ENCODE measurements around the gene CCDC153.

- PRO-cap, result no peak
- RAMPAGE, long total RNA, 4 experiments, result no peak in any of the 4 experiments
Measured at GRCh38 chr11:119024203-119025590, 6.1 kb downstream of the TRAPPC4 start.

- PRO-cap, result no peak
- RAMPAGE, long total RNA, 4 experiments, result no peak in any of the 4 experiments
Measured at GRCh38 chr11:119044115-119045278, 12.5 kb downstream of the HYOU1 start.

- PRO-cap, result no peak
- RAMPAGE, long total RNA, 4 experiments, result no peak in any of the 4 experiments
Measured at GRCh38 chr11:119091776-119092868, 3.1 kb downstream of the H2AX start.

DNA sequence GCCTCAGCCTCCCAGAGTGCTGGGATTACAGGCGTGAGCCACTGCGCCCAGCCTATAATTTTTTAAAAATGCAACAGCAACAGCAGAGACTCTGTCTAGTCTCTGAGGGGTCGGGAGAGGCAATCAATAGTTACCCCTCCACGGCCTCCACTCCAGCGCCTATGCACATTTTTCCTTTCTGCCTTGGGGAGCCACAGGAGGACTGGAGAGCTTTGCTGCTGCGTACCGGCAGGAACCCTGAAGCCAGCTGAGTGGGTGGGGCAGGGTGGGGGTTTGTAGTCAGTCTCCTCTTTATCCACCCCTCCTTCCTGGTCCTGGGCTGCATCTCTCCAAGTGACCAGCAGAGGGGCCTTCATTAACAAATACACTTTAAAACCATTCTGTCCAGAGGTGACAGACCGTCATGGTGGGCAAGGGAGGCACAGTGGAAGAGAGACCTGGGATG is 4.1 kb upstream of the ABCG4 start:
- PRO-cap, result no peak
- RAMPAGE, long total RNA, 4 experiments, result no peak in any of the 4 experiments

DNA sequence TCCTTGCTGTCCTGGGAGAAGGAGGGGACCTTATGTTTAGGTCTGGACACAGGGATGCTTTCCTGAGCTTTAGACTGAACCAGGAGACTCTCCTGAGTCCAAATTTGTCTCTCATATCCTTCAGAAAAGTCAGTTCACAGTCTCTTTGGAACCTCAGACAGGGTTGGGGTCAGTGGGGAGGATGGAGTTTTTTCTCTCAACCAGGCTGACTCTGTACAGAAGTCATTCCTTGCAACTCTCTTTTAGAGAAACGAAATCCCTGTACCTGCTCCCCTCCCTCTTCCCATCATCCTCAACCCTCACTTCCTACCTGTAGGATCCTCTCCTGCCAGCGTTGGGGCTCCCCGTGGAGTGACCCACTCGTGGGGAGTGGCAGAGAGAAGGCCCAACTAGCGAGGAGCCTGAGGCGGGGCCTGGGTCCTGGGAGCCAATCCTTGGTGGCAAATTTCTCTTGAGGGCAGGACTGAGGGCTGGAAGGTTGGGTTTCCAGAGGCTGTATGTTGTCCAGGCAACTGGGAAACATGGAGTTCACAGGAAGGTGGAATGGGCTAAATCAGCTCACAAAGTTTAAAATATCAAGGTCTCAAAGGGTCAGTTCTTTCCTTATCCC is at the start of gene CCDC153:
Gene CCDC153, minus strand, starts transcription at position 353 of the 610 bp plus-strand sequence.
- PRO-cap, result unidirectional peak, minus-strand start at position 353 of the sequence
- RAMPAGE, long total RNA, 4 experiments, result no peak in any of the 4 experiments

DNA sequence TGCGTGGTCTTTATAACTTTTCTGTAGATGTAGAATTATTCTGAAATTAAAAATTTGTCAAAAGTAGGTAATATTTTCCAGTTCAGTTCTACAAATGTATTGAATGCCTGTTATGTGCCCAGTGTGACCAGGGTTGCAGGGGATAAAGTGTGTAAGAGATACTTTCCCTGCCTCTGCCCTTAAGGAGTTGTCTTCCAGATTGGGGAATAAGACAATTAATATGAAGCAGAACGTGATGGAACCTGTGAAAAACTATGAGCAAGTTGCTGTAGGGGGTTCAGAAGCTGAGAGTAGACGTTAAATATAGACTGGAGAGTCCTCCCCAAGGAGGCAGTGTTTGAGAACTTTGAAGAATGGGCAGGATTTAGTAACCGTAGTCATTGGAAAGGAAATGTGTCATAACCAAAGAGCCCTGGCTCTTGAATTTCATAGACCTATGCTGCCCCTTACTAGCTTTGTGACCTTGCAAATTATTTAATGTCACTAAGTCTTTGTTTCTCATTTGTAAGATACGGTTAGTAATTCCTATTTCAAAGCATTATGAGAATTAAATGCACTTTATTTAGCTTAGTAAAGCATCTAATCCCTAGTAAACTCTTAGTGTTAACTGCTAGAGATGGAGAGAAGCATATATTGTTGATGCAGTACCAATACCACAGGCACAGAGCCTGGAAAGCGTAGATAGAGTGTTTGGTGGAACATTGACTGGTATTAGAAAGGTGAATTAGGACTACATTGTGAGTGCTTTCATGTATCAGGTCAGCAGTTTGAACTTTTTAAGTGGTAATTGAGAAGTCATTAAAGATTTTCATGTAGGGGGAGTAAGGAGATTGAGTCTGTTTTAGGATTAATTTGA is 54.2 kb downstream of the MCAM start:
- PRO-cap, result no peak
- RAMPAGE, long total RNA, 4 experiments, result no peak in any of the 4 experiments

DNA sequence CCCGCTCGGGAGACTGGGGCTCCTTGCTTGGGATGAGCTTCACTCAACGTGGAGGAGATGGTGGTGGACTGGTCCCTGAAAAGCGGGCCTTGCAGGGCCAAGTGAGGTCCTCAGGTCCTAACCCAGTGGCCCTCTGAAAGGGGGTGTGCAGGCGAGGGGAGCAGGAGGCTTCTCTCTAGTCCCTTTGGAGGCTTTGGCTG is 7.4 kb downstream of the MCAM start:
- PRO-cap, result no peak
- RAMPAGE, long total RNA, 4 experiments, result no peak in any of the 4 experiments

DNA sequence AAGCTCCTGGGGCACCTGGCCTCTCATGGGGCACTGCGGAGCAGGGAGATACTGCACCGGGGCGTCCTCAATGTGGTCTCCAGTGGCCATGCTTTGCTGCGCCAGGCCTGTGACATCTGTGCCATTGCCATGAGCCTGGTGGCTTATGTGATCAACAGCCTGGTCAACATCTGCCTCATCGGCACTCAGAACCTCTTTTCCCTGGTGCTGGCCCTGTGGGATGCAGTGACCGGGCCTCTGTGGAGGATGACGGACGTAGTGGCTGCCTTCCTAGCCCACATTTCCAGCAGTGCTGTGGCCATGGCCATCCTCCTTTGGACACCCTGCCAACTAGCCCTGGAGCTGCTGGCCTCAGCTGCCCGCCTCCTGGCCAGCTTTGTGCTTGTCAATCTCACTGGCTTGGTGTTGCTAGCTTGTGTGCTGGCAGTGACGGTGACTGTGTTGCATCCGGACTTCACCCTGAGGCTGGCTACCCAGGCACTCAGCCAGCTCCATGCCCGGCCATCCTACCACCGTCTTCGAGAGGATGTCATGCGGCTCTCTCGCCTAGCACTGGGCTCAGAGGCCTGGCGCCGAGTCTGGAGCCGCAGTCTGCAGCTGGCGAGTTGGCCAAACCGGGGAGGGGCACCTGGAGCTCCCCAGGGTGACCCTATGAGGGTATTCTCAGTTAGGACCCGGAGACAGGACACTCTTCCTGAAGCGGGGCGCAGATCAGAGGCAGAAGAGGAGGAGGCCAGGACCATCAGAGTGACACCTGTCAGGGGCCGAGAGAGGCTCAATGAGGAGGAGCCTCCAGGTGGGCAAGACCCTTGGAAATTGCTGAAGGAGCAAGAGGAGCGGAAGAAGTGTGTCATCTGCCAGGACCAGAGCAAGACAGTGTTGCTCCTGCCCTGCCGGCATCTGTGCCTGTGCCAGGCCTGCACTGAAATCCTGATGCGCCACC is 1.4 kb downstream of the RNF26 start:
- PRO-cap, result no peak
- RAMPAGE, long total RNA, 4 experiments, result no peak in any of the 4 experiments

- PRO-cap, result no peak
- RAMPAGE, long total RNA, 4 experiments, result no peak in any of the 4 experiments
Measured at GRCh38 chr11:119357160-119357410, 10.6 kb upstream of the MFRP start.

DNA sequence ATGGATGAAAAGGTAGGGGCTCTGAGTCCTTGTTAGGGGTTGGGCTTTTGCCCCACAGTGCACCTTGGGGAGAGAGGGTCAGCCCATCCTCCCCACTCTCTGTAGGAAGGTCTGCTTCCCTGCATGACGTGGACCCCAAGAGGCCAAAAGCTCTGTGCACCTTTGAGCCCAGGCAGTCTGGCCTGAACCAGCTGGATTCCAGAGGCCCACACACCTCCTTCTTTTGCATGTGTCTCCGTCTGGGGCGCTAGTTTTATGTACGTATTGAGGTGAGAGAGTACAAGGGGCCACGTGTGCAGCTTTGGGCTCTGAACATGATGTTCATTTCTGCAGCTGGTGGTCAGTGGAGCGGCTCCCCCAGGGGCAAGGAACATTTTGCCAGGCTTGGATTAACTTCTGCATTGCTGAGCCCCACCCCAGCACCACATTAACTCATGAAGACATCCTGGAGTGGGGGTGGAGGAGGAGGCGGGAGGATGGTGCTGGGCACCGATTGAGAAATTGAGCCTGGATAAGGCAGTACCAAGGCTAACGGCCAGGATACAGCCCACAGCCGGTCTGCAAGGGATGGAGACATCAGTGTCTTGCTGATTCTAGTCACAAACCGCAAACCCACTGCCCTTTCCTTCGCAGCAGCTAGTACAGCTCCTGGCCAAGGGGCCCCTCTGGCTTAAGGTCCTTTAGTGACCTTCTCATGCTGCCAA is 13.8 kb downstream of the USP2 start:
- PRO-cap, result unidirectional peak, plus-strand start at position 550 of the sequence
- RAMPAGE, long total RNA, 4 experiments, result no peak in any of the 4 experiments

- PRO-cap, result no peak
- RAMPAGE, long total RNA, 4 experiments, result no peak in any of the 4 experiments
Measured at GRCh38 chr11:119461184-119461854, 38.3 kb upstream of the THY1 start.

- PRO-cap, result no peak
- RAMPAGE, long total RNA, 4 experiments, result no peak in any of the 4 experiments
Measured at GRCh38 chr11:119617916-119618984, 110.8 kb downstream of the NECTIN1 start.

DNA sequence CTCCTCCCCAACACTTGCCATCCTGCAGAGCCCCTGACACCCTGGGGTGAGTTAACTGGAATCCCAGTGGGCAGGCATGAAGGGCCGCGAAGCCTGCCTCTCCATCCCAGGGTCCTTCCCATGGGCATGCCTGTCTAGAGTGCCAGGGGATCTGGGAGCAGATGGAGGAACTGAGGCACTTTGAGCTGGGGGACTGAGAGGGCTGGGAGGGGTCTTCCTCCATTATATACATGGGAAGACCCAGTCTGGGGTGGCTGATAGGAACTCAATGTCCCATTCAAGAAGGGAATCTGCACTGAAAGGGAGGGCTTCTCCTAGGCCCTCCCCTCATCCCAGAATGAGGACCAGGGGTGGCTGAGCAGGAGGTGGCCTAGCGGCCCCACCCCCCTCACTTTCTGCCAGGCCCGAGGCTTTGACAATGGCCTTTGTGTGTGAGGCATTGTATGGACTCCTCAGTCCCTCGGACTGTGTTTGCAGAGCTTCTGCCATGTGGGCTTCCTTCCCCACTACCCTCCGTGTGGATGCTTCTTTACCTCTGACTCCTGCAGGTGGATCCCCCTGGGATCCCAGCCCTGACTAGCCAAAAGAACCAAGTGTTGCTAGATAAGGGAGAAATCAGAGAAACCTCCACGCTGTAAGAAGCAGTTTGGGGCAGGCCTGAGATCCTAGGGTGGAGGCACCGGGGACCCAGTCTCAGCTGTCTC is 65.7 kb downstream of the NECTIN1 start:
- PRO-cap, result no peak
- RAMPAGE, long total RNA, 4 experiments, result no peak in any of the 4 experiments

GRCh38 chr11:119664008-119664807 is 64.8 kb downstream of the NECTIN1 start:
- PRO-cap, result no peak
- RAMPAGE, long total RNA, 4 experiments, result no peak in any of the 4 experiments

DNA sequence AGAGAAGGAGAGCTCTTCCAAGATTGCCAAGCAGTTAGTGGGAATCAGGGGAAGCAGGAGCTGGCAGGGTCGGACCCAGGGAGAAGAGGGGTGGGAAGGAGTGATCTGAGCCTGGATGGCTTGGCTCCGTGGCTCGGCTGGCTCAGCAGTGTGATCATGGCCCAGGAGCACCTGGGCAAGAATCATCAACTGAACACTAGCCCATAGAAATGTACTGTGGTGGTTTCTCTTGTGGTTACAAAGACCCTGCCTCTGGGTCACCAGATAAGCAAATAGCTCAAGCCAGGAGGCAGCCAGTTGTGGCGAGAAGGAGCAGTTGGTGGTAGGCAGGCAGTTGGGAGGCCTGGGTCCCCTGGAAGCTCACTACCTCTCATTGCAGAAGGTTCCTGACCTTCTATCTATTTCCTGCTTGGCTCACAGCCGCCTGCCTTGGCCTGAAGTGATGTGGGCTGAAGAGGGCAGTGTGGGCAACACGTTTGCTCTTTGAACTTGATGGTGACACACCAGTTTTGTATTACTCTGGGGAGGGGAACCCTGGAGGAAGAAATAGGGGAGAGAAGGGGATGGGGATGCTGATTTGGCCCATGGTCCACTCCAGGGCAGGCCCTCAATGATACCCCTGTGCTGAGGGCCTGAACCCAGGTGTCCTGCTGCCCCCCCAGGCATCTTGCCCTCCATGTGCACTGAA is 34.7 kb downstream of the NECTIN1 start:
- PRO-cap, result unidirectional peak, minus-strand start at position 399 of the sequence
- RAMPAGE, long total RNA, 4 experiments, result no peak in any of the 4 experiments

DNA sequence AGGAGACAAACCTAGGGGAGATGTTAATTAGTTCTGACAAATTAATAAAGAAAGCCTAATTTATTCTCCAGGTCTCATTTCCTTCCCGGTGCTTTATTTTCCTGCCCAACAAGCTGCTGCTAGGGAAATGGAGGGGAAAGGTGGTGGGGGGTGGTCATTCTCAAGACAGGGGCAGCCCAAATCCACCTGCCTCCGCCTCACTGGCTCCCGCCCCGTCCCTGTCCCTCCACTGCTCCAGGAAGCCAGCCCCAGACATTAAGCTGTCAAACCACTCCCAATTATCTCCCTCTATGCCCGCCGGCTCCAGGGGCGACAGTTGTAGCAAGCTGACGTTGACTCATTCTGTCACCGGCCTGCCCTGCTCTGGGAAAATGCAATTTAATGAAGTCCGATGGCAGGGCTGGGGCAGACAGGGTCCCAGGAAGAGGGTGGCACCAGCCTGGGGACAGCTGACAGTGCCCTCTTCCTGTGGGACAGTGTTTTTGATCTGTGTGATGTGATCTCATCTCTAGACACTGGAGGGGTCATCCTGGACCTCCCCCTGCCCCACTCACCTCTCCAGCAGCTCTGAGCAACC is 27.3 kb downstream of the NECTIN1 start:
- PRO-cap, result bidirectional peak, plus-strand start at position 381 of the sequence, minus-strand start at position 228 of the sequence
- RAMPAGE, long total RNA, 4 experiments, result no peak in any of the 4 experiments

- PRO-cap, result no peak
- RAMPAGE, long total RNA, 4 experiments, result no peak in any of the 4 experiments
Measured at GRCh38 chr11:119779676-119780190, 50.7 kb upstream of the NECTIN1 start.

DNA sequence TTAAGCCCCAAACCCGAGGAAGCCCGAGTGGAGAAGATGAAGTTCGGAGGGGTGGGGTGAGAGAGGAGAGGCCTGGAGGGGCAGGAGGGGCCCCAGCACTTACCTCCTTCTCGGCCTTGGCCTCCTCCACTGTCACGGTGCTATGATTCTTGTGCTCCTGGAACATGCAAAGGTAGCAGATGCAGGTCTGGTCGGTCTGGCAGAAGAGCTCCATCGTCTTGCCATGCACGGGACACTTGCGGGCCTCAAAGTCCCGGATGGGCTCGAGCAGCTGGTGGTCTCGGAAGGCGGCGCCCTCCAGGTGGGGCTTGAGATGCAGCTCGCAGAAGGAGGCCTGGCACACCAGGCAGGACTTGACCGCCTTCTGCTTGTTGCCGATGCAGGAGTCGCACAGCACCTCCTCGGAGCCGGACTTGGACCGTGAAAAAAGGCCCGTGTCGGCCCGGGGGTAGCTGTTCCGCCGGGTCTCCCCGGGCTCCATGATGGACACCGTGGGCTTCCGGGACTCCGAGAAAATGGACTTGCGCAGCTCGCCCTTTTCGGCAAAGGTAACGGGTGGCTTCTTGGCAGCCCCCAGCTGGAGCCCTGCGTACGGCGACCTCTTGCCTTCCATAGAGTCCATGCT is 676 bp downstream of the TRIM29 start:
- PRO-cap, result no peak
- RAMPAGE, long total RNA, 4 experiments, result no peak in any of the 4 experiments

GRCh38 chr11:120217855-120218984 is 7.4 kb downstream of the OAF start:
- PRO-cap, result no peak
- RAMPAGE, long total RNA, 4 experiments, result no peak in any of the 4 experiments

GRCh38 chr11:120221542-120222240 is 10.9 kb downstream of the OAF start:
- PRO-cap, result no peak
- RAMPAGE, long total RNA, 4 experiments, result no peak in any of the 4 experiments